Keratinocyte (primary cell): Measurements from ENCODE around the genes MFSD4B, REV3L and FYN.

GRCh38 chr6:111258516-111259821, at the start of gene MFSD4B:
Gene MFSD4B, plus strand, starts transcription at chr6:111259339.
CAGE:
- cytosol, long polyA minus RNA = start-site peak on the plus strand at chr6:111259347-111259380, 27 reads
- cytosol, long polyA plus RNA = no peak
- long polyA plus RNA = start-site peak on the plus strand at chr6:111259339-111259362, 258 and 105 reads in 2 replicates
- nucleus, long polyA minus RNA = start-site peak on the plus strand at chr6:111259342-111259383, 173 reads
- nucleus, long polyA plus RNA = no peak

GRCh38 chr6:111373829-111374368, 109.1 kb downstream of the REV3L start:
CAGE:
- cytosol, long polyA minus RNA = no peak
- cytosol, long polyA plus RNA = no peak
- long polyA plus RNA = no peak
- nucleus, long polyA minus RNA = no peak
- nucleus, long polyA plus RNA = no peak

GRCh38 chr6:111374369-111374937, 108.6 kb downstream of the REV3L start:
CAGE:
- cytosol, long polyA minus RNA = no peak
- cytosol, long polyA plus RNA = no peak
- long polyA plus RNA = no peak
- nucleus, long polyA minus RNA = start-site peak on the minus strand at chr6:111374760-111374904, 24 reads
- nucleus, long polyA plus RNA = no peak

GRCh38 chr6:111474335-111474869, 8.6 kb downstream of the REV3L start:
CAGE:
- cytosol, long polyA minus RNA = no peak
- cytosol, long polyA plus RNA = no peak
- long polyA plus RNA = no peak
- nucleus, long polyA minus RNA = no peak
- nucleus, long polyA plus RNA = no peak

DNA sequence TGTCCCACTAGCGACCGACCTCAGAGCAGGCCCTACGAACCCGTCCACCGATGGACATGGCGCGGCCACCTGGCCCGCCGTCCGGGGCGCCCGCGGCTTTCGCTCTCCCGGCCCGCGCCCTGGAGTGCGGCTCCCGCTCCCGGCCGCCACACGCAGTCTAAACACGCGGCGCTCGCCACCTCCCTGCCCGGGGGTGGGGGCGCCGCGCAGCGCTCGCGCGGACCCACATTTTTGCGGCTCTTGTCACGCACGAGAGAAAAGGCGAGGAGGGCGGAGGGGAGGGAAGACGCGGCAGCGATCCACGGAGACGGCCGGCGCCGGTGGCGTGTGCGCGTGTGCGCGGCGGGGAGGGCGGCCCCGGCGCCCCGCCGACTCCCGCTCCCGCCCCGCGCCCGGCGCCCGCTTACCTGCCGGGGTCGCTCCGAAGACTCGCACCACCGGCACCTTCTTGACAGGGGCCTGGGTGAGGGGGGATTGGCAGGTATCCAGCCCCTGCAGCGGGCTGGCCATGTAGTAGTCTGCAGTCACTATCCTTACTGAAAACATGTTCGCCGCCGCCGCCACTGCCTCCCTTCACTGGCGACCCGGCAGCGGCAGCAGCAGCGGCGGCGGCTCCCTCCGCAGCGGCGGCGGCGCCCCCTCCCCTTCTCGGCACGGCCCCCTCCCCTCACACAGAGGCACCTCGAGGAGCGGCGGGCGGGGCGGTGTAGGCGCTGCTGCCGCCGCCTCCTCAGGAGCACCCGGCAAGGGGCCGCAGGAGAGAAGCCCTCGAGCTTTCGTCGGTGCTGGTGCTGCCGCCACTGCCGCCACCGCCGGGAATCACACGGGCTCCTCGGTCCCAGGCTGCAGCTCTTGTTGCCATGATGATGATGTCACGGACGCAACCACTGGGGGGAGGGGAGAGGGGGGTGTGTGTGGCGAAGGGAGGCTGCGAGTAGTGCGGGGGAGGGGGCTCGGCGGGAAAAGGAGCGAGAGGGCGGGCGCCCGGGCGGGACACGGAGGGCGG, at the start of gene REV3L:
Gene REV3L, minus strand, starts transcription at position 876 of the 1,006 bp plus-strand sequence.
CAGE:
- cytosol, long polyA minus RNA = start-site peak on the minus strand centred at position 865 of the sequence, 24 bp wide, 30 reads
- cytosol, long polyA plus RNA = no peak
- long polyA plus RNA = start-site peak on the minus strand centred at position 859 of the sequence, 73 bp wide, 57 and 71 reads in 2 replicates
- nucleus, long polyA minus RNA = start-site peak on the minus strand centred at position 865 of the sequence, 25 bp wide, 45 reads
- nucleus, long polyA plus RNA = start-site peak on the minus strand centred at position 432 of the sequence, 399 bp wide, 15 and 7 reads in 2 replicates; start-site peak on the minus strand centred at position 920 of the sequence, 218 bp wide, 48 and 45 reads in 2 replicates

CAGE:
- cytosol, long polyA minus RNA = no peak
- cytosol, long polyA plus RNA = no peak
- long polyA plus RNA = no peak
- nucleus, long polyA minus RNA = no peak
- nucleus, long polyA plus RNA = no peak
These were observed 456 bp upstream of the REV3L start for GRCh38 chr6:111483349-111483998.

GRCh38 chr6:111663605-111664074, 58.0 kb upstream of the TRAF3IP2 start:
CAGE:
- cytosol, long polyA minus RNA = no peak
- cytosol, long polyA plus RNA = no peak
- long polyA plus RNA = no peak
- nucleus, long polyA minus RNA = no peak
- nucleus, long polyA plus RNA = no peak

GRCh38 chr6:111674271-111674851, 68.7 kb upstream of the TRAF3IP2 start:
CAGE:
- cytosol, long polyA minus RNA = no peak
- cytosol, long polyA plus RNA = no peak
- long polyA plus RNA = no peak
- nucleus, long polyA minus RNA = start-site peak on the minus strand at chr6:111674455-111674913, 23 reads
- nucleus, long polyA plus RNA = no peak

CAGE:
- cytosol, long polyA minus RNA = no peak
- cytosol, long polyA plus RNA = no peak
- long polyA plus RNA = no peak
- nucleus, long polyA minus RNA = no peak
- nucleus, long polyA plus RNA = no peak
These were observed 88.7 kb upstream of the TRAF3IP2 start for GRCh38 chr6:111694202-111694887.

DNA sequence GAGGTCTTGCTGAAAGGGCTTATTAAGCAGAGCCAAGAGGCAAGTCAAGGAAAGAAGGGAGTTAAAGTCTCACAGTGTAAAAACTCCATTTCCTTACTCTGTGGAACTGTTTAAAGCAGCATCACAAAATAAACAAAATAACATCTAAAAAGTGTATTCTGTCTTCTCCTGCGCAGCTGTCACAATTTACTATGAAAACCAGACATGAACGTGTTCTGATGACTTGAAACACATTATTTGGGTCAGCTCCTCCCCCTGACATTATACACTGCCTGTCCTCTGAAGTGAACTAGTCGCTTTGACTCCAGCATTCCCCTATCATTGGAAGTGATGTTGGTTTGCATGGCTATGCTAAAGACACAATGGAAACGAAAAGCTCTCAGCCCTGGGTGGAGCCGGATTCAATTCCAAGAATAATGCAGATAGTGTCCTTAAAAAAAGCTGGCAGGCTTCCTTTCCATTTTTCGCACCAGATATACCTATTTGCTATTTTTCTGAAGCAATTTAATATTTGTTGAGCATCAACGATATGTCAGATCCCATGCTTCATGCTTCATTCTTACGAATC, 125.9 kb downstream of the FYN start:
CAGE:
- cytosol, long polyA minus RNA = no peak
- cytosol, long polyA plus RNA = no peak
- long polyA plus RNA = no peak
- nucleus, long polyA minus RNA = no peak
- nucleus, long polyA plus RNA = no peak

DNA sequence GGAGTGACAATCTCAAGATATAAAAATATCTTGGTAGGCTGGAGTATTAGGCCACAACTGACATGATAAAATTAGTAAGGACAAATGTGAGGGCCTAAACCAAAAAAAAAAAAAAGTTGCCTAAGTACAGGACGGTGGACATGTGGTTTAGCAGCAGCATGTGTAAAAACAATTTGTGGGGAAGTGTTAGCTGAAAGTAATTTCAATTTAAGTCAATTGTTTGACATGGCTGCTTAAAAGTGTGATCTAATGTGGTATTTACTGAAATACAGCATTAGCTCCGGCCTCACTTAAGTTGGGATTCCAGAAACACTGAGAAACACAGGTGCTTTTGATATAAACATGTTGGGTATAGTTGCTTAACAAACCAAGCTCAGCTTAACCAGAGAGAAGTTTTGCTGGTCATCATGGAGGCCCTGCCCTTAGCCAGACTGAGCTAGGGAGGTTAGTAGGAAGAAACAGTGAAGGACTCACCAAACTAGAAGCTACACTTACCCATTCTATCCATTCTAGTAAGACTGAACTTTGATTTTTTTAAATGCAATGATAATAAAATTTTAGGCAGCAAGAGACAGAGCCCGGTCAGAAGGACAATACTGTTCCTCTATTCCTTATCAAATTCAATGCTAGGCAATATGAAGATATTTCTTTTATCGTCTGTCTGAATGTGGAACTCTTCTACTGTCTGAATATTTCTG, 119.6 kb downstream of the FYN start:
CAGE:
- cytosol, long polyA minus RNA = no peak
- cytosol, long polyA plus RNA = no peak
- long polyA plus RNA = no peak
- nucleus, long polyA minus RNA = no peak
- nucleus, long polyA plus RNA = no peak

GRCh38 chr6:111810296-111811266, 62.7 kb downstream of the FYN start:
CAGE:
- cytosol, long polyA minus RNA = no peak
- cytosol, long polyA plus RNA = no peak
- long polyA plus RNA = no peak
- nucleus, long polyA minus RNA = no peak
- nucleus, long polyA plus RNA = no peak

DNA sequence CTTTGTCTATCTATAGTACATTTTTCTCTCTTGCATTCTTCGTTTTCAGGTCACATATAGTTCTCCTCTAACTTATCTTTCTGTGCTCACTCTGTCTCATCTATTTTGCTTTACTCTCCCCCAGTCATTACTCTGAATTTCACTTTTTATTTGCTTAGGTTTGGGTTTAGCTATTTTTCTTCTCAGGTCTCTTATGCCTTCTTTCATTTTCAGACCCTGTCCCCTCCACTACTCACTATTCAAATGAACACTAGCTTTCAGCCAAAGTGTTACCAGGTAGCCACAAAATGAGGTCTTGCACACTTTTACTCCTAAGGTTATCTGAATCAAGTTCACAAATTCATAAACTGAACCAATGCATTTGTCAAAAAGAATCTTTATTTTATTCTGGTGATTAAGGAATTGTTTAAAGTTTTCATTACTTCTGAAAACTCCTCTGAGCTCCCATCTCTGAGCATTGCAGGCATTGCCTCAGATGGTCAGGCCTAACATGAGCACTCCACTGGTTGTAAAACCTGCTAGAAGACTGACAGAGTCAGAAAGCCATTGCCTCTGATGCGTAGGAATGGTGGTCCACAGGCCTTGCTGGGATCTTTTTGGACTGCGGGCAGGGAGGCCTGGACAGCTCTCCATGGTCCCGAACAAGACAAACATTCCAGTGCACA, 48.6 kb downstream of the FYN start:
CAGE:
- cytosol, long polyA minus RNA = no peak
- cytosol, long polyA plus RNA = no peak
- long polyA plus RNA = no peak
- nucleus, long polyA minus RNA = no peak
- nucleus, long polyA plus RNA = no peak

DNA sequence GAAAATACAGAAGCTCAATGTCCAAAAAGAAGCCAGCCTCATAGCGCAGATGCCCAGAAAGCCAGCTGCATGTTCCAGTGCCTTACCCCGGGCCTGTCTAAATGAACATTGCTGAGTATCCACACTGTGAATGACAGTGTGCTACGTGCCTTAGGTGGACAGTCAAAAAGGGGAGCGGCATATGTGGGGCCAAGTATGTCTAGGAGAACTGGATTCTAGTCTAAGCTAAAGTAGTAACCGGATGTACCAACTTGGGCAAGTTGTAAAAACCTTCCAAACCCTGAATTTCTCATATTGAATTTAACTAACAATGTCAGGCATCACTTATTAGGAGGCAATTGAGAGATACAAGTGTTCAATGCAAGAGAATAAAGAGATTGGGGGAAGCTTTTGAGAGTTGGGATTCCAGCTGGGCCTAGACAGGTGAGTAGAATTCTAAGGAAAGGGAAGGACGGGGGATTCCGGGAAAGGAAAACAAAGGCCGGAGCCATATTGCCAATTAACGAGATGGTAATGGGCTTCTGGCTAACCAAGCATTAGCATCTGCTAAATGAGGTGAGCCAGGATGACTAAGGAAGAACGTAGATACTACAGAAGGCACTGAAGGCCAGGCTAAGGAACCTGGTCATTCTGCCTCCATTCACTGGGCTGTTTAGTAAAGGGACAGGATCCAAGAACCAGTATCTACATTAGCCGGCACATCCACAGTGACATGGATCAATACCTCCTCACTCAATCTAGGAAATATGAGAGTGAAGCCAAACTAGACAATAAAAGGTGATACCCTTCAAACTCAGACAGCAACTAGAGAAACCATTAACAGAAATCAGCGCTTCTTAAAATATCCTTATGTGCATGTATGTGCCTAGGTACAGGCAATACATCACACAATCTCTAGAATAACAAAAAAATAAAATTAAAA, 10.6 kb downstream of the FYN start:
CAGE:
- cytosol, long polyA minus RNA = no peak
- cytosol, long polyA plus RNA = no peak
- long polyA plus RNA = no peak
- nucleus, long polyA minus RNA = no peak
- nucleus, long polyA plus RNA = no peak

DNA sequence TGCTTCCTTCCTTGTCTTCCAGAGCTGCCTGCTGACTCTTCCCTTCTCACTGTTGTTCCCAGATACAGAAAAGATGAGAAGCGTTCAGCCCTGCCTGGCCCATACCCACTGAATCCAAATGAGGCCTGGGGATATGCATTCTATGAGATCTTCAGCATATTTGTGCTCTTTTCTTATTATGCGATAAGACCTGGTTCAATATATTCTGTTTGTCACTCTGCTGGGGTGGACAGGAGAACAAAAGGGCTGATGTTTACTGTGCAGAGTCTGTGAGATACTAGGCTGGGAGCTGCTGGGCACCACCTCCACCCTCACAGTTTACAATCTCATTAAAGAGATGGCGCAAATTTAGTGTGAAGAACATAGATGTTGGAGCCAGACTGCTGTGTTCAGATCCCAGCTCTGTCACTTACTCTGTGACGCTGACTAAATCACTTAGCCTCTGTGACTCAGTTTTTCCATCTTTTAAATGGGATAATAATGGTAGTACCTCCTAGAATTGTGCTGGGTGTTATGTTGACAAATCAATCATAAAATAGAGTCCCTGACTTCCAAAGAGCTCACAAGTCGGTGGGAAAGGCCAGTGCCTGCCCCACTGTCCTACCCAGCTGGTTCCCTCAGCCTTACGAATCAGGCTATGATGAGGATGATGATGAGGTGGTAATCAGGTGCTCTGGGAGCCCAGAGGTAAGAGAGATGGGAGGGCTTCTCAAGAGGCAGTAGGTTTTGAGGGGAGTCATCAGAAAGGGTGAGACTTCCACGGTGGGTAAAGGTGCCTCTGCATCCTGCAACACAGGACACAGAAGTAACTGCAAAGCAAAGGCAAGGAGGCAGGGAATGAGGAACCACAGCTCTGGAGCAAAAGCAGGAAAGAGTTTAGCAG, 9.1 kb downstream of the FYN start:
CAGE:
- cytosol, long polyA minus RNA = no peak
- cytosol, long polyA plus RNA = no peak
- long polyA plus RNA = no peak
- nucleus, long polyA minus RNA = no peak
- nucleus, long polyA plus RNA = no peak

DNA sequence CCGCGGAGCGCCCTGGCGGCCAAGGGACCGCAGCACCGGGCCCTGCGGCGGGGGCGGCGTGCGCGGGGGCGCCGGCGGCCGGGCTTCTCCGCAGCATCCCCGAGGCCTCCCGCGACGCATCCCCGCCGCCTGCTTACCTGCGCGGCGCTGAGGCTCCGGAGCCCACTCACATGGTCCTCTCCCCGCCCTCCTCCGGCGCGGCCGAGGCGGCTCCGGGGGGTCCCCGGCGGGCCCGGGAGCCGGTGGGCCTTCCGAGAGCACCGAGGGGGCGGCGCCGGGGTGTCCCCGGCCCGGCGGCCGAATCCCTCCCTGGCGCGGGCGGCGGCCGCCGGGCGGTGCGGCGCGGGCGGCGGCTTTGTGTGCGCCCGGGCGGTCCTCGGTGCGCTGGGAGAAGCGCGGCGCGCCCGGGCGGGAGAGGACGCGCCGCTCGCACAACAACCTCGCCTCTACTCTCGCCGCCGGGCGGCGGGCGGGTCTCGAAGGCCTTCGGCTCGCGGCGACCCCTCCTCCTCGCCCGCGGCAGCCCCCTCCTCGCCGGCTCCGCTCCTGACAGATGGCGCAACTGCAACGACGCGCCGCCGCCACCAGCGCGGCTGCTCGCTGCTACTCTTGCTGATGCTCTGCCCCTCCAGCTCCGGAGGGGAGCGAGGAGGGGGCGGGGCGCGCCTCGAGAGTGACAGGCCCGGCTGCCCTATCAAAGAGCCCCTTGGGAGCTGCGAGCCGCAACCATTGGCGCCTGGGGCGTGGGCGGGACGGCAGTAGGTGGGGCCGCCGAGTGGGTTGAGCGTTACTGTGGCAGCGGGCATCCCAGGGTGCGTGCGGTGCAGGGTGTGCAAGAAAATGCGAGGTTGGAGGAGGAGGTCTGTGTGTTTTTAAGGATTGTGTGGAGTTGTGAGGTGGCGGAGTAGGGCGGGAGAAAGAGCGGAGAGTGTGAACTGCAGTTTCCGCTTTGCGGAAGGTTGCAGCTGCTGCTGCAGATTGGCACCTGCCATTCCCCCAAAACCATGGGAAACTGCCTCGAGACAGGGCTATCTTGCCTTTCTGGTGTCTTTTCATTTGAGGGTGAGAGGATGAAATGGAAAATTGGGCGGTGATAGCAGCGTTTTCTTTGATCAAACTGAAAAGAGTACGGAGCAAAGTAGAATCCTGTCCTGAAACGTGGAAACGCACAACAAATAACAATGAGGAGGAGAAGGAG, at the start of gene FYN:
Gene FYN, minus strand, starts transcription at position 622 of the 1,198 bp plus-strand sequence.
CAGE:
- cytosol, long polyA minus RNA = start-site peak on the minus strand centred at position 619 of the sequence, 23 bp wide, 21 reads
- cytosol, long polyA plus RNA = no peak
- long polyA plus RNA = start-site peak on the minus strand centred at position 618 of the sequence, 26 bp wide, 161 and 115 reads in 2 replicates
- nucleus, long polyA minus RNA = no peak
- nucleus, long polyA plus RNA = no peak

CAGE:
- cytosol, long polyA minus RNA = no peak
- cytosol, long polyA plus RNA = no peak
- long polyA plus RNA = no peak
- nucleus, long polyA minus RNA = no peak
- nucleus, long polyA plus RNA = no peak
These were observed 63.0 kb downstream of the FAM229B start for GRCh38 chr6:112150358-112150728.

CAGE:
- cytosol, long polyA minus RNA = no peak
- cytosol, long polyA plus RNA = no peak
- long polyA plus RNA = no peak
- nucleus, long polyA minus RNA = no peak
- nucleus, long polyA plus RNA = no peak
These were observed 16.9 kb upstream of the RFPL4B start for GRCh38 chr6:112330167-112330709.

DNA sequence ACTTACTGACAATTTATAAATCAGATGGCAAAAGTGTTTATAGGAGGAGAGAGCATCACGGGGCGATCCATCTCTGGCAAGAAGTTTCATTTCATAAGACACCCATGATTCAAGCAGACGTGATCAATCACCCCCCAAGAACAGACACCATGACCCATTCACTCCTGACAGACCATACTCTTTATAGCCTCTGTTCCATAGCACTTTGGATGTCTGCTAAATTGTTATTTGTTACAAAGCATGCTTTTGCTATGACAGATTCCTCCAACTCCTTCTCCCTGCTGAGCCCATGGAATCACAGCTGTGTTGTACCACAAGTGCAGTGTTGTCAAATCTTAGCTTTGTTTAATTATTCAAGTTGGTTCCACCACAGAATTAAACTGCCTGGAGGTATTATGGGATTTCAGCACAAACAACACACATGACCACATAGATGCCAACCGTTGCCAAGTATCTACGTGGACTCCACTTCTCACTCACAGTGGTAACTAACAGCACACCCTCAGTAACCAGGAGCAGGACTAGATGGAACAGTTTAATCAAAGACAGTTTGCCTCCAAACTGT, 32.8 kb upstream of the MARCKS start:
CAGE:
- cytosol, long polyA minus RNA = no peak
- cytosol, long polyA plus RNA = no peak
- long polyA plus RNA = no peak
- nucleus, long polyA minus RNA = no peak
- nucleus, long polyA plus RNA = no peak

DNA sequence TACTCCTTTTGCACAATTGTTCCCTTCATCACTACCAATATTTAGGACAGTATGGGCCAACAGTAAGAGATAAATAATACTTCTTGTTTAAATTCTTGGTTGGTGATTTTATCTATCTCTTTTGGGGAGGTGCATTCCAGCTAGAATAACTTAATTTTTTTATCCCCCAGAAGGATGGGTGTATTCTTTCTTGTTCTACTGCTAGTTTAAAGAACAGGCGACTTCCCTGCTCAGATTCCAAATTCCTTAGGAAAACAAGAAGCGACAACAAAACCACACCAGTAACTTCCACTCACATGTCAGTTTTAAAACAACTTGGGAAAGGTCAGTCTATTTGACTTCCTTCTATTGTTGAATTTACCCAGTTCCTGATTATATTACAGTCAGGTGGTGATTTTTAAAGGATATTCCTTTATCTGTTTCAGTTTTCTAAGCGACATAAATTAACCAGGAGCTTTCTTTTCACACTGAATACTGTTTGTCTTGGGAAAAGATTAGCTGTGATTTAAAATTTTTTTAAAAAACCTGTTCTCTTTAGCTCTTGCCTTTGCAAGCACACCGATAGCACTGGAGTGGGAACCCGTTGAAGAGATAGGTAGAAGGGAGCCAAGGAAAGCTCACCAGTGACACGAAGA, 22.0 kb downstream of the MARCKS start:
CAGE:
- cytosol, long polyA minus RNA = no peak
- cytosol, long polyA plus RNA = no peak
- long polyA plus RNA = no peak
- nucleus, long polyA minus RNA = no peak
- nucleus, long polyA plus RNA = no peak